ENCODE measurements around a stretch of chr14.

- RRBS, result no CpG with 5 or more reads among the region's 2 CpGs
These were observed 392.9 kb downstream of the ZFP36L1 start for GRCh38 chr14:68399943-68400488.

- RRBS, result no CpG with 5 or more reads among the region's 6 CpGs
These were observed 372.6 kb downstream of the ZFP36L1 start for GRCh38 chr14:68420224-68420654.

GRCh38 chr14:68451445-68451761, 341.5 kb downstream of the ZFP36L1 start:
- RRBS, result no CpG with 5 or more reads among the region's 3 CpGs

- RRBS, result no CpG with 5 or more reads among the region's 8 CpGs
These were observed 333.8 kb downstream of the ZFP36L1 start for GRCh38 chr14:68458876-68459620.

DNA sequence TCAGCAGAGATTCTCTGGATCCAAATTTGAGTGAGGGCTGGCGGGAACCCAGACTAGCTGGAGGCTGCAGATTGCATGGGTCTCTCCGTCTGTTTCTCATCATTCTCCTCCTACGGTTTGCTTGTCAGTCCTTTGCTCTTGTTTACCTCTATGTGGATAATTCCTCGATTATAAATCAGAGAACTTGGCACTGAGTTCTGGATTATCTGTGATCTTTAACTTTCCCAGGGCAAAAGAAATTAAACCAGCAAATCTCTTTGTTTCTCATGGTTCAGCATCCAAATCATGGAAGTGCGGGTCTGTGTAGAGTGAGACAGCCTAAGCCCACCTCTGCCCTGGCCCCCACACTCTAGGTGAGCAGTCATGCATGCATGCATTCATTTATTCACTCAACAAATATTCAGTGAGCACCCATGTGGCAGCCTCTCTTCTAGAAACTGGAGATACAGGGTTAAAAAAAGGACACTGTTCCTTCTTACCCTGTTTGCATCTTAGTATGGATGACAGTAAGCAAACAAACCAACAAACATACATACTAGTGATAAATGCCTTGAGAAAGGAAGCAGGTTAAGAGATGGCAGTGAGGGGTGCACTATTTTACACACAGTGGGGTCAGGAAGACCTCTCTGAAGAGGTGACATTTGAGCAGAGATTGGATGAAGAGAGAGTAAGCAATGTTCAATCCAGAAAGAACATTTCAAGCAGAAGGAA, 280.5 kb downstream of the ZFP36L1 start:
- RRBS, result no CpG with 5 or more reads among the region's 5 CpGs

DNA sequence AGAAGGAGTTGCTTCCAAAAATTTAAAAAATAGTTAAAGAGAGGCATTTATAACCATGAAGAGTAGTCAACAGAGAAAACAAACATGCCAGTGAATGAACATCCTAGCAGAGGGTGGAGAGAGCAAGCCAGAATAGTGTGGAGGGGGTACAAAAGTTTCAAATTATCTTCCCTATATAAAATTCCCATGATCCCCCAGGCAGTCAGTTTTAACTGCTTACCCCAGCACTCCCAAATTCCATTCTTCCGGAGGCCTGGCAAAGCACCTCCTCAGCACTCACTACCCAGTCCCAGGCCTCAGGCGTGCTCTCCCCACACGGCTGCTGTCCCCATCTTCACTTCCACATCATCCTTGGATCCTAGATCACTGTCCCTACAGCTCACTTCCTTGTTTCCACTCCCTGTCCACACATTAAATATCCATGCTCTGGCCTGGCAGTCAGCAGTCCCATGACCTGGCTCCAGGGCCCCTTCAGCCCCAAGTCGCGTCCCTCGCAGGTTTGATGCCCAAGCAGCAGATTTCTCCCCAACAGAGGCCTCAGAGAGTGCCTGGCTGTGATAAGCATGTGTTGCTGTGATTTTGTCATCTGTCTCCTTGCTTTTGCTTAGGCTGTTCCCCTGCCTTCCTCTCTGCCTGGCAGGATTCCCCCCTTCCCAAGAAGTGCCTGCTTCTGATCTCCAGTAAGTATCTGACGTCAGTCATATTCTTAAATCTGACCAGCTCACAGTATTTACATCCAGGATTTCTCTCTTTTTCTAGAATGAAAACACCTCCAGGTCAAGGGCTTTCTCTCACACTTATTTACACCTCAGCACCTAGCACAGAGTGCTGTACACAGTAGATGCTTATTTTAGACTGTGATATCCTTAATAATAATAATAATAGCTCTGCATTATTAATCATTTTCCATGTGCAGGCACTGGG, 241.7 kb downstream of the ZFP36L1 start:
- RRBS, result no CpG with 5 or more reads among the region's 7 CpGs

DNA sequence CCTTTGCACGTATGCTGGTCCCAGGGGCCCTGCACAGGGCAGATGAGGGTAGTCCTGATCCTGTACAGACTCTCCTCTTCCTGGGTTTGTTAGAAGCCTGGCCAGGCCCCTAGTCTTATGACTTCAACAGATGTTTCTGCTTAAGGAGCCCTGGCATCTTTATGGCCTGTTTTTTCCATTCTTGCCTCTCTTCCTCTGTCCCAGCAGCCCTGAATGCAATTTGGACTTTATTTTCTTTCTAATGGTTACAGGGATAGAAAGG, 203.4 kb downstream of the ZFP36L1 start:
- RRBS, result no CpG with 5 or more reads among the region's 1 CpG

DNA sequence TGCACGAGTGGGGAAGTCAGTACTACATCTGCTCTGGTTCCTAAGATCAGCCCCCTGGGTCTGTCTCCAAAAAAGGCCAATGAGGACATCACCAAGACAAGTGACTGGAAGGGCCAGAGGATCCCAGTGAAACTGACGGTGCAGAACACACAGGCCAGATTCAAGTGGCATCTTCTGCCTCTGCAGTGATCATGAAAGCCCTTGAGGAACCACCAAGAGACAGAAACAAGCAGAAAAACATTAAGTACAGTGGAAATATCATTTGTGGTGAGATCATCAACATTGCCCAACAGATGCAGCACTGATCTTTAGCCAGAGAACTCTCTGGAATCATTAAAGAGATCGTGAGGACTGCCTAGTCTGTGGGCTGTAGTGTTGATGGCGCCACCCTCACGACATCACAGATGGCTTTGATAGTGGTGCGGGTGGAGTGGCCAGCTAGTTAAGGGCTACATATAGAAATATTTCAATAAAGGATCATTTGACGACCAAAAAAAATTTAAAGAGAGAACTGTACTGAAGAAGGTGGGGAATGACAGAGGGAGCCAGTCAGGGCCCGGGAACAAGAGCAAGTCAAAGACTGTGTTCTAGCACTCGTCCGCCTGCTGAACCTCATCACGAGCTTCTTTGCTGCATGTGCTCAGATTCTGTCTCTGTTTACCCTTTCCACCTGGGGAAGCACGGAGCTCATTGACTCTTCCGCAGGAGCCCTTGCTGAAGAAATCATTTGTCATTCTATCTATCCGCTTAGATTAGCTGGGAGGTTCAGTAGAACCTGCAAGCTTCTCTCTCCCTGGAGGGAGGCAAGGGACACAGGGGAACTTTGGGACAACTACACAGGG, 99.5 kb downstream of the ZFP36L1 start:
- RRBS, result no CpG with 5 or more reads among the region's 14 CpGs

- RRBS, result no CpG with 5 or more reads among the region's 1 CpG
These were observed 7.4 kb downstream of the ZFP36L1 start for GRCh38 chr14:68785467-68785835.

DNA sequence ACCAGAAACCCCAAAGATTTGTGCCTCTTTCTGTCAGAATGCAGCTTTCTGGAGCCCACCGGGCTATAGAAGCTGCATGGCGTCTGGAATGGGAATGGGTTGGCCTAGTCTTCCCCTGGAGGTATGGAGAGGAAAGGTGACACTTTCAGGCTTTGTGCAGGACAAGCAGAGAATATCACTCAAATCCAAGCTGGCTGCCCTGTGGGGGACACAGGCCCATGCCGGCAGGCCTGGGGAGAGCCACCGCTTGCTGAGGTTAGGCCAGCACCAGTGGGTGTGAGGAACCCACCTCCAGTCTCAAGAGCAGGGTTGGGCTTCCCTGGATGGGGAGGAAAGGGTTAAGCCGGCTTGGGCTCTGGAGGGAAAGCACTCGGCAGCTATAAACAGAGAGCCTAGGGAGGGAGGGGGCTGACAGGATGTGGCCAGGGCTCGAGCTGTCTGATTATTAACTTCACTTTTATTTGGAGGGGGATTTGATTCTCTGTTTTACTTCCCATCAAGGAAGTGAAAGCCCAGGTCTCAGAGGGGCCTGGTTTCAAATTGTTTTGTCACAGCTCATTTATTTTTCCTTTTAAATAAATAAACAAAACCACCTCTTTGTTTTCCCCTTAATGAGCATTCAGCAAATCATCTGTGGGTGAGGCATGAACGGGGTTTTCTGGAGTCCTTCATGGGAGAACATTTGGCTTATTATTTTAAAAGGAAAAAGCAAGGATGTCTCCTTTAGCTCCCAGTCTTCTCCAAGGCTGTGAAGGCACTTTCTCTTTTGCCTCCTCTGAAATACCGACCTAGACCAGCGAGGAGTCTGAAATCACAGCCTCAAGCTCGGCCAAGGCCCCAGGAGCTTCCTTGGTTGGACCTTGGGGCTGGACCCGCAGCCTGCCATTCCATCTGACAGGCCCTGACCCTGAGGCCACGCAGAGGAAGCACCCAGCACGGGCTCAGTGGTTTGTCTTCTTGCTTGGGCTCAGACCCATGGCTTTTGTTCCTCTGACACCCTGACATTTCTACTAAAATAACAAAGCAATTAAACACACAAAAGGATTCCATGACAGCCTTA, 21.8 kb upstream of the ZFP36L1 start:
- RRBS, result no CpG with 5 or more reads among the region's 14 CpGs

DNA sequence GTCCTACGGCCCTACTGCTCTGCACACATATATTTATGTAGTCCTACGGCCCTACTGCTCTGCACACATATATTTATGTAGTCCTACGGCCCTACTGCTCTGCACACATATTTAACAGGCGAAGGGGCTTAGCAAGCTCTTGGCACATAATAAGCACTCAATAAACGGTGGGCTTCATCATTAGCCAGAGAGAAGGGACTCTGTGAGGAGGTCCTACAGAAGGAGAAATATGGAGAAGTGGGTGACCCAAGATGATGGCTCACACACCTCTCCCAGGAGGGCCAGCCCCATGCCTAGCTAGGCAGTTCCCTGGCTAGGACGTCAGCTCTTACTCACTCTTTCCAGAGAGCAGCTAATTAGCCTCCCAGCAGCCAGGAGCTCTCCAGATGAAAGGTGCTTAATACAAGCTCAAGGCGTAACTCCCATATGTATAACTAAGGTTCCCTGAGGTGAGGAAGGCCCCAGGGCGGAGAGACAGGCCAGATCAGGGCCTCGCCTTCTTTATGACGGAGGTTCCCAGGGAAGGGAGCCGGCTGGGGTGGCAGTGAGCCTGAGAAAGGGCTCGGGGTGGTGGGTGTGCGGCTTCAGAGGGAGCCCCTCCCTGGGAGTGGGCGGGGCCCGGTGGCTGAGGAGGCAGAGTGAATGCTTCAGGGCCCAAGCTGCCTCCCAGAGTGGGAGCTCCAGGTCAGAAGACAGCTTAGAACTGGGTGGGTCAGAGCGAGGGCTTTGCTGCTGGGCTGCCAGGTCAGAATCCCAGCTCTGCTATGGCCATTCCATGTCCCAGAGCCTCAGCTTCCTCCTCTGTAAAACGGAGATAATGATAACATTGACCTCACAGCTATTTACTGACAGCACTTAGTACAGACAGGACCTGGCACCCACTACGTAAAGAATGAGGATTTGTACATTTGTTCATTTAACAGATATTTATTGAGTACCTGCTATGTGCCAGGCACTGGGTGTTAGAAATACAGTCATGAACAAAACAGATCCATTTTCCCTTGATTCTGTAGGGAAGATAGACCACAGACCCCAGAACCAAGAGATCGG, 26.5 kb upstream of the ZFP36L1 start:
- RRBS, result 36% methylated on average over 4 of the region's 19 CpGs

DNA sequence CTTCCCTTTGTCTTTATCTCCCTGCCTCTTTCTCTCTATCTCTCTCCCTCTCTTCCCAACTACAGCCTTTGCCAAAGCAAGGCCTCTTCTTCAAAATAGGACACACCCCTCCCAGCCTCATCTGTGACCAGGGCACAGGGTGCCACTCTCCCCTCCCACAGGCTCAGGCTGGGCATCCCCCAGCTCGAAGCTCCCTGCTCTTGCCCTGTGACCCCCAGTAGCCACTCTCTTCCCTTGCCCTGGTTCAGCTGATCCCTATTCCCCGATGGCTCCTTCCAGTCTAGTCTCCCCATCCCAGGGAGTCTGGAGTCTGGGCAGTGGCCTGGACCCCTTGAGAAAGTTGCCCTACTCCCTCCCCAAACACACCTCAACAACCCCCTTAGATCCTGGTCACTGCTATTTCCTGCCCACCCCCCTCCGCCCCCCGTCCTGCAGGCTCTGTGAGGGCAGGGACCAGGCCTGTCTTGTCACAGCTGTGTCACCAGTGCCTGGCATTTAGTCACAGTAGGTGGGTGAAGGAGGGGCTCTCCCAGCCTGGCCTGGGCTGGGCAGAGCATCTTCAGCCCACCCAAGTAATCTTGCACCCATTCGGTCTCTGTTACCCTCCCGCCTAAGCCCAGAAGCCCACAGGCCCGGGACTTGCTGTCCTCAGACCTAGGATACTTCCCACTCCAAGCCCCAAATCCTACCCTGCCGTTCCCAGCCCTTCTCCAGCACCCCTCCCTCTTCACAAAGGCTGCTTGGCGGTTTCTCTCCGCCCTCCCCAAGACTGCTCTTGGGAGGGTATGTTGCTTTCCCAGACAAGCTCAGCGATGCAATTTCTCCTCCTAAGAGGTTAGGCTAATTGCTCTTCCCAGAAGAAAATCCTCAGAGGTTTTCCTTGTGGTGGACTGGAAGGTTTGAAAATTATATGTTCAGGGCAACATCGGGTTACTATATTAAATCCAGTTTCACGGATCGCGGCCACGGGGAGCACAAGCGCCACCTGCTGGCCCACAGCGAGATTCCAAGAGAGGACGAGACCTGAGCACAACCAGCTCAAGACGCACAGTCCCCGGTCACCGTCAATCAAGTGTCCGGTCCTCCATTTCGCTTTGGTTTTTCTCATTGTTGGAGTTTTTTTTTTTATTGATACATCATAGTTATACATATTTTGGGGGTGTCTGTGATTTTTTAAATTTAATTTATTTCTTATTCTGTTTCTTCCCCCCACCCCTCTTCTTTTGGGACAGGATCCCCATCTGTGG, 50.7 kb upstream of the ZFP36L1 start:
- RRBS, result no CpG with 5 or more reads among the region's 24 CpGs

DNA sequence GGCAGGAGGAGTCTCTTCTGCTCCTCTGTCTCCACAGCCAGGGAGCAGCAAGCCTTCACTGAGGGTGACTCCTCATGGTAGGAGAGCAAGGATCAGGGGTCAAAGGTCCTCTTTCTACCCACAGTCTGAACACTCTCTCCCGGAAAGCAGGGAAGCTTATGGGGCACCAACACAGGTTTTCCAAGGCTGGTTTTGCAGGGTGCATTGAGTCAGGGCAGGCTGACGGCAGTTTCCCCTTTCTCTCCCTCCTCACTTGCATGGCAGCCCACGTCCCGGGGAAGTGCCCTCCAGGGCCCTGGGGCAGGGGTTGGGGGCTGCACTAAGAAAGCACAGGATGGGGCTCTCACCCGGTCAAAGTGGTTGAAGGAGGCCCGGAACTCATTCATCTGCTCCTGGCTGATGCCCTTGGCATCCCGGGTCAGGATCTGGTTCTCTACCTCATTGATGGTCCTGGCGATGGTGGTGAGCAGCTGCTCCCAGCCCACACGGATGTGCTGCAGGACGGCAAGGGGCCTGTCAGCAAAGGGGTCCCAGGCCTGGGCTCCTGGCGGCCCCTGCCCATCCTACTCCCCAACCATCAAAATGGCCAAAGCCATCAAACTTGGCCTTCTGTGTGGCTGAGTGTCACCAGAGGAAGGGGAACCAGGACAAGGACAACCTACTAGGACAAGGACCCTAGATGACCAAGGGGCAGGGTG, 86.9 kb upstream of the ZFP36L1 start:
- RRBS, result 97% methylated on average over 3 of the region's 11 CpGs

DNA sequence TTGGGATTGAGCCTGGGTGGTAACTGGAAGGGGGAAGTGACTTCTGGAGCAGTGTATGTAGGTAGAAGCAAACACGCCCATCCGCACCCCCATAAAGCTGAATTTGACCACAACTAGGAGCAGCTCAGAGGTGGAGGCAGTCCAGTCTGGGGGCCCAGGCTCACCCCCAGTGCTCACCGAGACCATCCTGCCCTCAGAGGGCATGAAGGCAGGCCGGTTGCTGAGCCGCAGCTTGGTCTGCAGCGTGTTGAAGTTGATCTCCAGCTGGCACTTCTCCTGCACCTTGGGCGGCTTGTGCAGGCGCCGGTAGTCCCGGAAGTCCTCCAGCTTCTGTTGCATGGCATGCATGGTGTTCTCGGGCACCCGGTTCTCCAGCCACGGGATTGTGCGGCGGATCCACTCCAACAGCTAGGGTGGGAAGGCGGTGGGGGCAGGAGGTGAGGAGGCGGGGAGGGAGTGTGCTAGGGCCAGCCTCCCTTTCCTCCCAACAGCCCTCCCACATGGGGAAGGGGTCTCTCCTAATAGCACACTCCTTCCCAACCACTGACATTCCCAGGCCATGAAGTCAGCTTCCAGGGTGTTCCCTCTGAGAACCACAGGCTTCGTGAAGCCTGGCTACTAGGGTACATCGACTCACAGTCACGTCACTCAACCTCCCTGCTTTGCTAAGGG, 87.1 kb downstream of the ACTN1 start:
- RRBS, result 90% methylated on average over 2 of the region's 20 CpGs

DNA sequence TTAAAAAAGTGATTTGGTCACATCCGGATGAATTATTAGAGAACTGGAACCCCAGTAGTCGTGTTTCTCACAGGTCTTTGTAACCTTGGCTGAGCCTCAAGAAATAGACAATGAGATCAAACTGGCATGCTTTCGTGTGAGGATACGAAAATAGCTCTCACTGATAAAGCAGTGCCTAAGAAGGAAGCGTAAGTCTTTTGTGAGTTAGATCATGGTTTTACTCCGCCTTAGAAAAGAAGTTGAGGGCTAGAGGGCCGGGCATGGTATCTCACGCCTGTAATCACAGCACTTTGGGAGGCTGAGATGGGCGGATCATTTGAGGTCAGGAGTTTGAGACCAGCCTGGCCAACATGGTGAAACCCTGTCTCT, 33.8 kb upstream of the GALNT16 start:
- RRBS, result no CpG with 5 or more reads among the region's 9 CpGs

GRCh38 chr14:69385688-69386265, 12.3 kb downstream of the ERH start:
- RRBS, result no CpG with 5 or more reads among the region's 3 CpGs

DNA sequence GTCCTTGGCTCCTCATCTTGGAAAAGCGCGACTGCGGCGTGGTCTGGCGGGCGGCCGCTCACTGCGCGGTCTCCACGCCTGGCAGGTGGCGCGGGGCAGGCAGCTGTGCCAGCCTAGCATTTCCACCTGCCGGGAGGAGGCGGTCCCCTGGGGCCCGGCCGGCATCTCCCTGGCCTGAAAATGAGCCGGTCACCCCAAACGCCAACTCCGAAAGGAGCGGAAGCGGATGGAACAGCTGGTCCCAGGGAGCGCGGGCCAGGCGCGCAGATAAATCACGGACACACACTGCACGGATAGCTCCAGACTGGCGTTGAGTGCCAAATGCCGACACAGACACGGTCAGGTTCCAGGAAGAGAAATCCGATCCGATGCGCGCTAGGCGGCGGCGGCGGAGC, 814 bp upstream of the PLEKHD1 start:
- RRBS, result no CpG with 5 or more reads among the region's 38 CpGs

DNA sequence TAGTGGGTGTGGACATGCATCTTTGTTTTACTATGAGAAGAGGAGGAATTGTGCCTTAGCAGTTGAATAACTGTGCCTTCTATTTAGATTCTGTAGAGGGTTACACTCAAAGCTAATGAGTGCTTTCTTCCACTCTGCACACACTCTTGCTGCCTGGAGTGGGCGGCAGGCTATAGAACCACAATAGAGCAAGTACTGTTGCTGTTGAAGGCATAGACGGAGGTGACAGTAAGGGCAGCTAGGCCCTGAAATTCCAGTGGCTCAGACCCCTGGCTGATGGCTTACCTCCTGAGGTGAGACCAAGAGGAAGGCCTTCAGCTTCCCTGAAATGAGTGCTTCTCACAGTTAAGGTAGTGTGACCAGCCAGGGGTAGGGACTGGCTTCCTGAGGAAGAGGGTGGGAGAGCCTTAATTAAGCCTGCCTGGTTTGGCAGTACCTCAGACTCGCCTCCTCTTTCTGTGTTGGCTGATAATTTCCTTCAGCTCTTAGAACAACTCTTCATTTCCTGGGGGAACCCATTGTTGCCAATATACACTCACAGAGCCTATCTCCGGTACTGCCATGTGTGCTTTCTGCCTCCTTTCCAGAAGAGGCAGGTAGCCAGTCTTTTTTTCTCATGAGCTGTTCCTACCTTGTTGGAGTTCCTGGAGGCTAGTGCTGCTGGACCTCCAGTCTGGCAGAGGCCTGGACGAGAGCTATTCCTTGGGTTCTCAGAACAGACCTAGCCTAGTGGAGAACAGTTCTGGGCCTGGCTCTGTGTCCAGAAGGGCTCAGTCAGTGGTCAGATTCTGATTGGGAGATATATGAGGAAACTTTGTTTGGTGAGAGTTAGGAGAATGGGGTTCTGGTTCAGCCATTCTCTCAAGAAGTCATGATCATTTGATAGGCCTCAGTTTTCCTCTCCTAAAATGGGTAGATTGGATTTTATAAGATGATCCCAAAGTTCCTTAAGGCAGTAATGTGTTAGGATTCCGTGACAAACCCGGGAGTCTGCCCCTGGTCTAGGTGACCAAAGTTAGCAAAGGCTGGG, 25.0 kb downstream of the SUSD6 start:
- RRBS, result no CpG with 5 or more reads among the region's 7 CpGs

GRCh38 chr14:69664165-69664364, 52.7 kb downstream of the SUSD6 start:
- RRBS, result no CpG with 5 or more reads among the region's 3 CpGs

GRCh38 chr14:69779522-69780587, 12.9 kb downstream of the SRSF5 start:
- RRBS, result no CpG with 5 or more reads among the region's 7 CpGs

All from brain (tissue), 1 donor.